Measurements from ENCODE around the genes MFRP and OAF.

DNA sequence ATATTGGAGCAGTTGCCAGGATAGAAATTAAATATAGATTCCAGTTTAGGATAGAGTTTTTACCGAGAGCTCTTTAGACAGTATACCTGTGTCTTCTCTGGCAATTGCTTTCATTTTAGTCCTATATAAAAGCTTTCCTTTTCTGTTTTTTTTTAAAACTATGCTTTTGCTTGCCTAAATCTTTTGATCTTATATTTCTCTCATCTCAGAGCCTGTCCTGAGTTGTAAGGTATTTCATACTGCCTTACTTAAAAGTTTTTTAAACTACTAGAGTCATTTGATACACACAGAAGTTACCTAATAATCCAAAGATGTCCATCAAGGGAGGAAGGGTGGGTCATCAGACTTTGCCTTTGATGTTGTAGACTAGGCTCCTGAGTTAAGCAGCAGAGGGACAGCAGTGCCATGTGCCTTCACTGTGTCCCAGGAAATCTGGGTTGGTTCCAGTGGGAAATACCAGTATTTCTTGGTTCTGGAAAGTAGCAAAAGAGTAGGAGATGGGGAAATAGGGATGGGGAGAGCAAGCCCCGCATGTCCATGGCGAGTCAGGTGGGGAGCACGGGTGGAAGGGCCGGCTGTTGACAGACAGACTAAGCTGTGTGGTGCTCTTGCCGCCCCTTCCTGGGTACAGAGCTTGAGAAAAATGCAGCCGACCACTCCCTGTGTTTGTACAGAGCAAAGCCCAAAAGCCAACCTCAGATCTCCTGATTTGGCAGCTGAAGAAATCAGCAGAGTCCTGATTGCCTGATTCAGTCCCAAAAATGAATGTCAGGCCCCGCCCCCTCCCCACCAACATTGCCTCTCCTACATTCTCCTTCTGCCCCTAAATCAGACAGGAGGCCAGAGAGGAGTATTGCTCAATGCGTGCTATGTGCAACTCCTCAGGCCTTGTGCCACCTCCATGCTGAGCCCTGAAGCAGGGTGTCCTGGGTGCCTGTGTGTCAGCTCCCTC is 11.0 kb downstream of the MCAM start:
- RRBS = no CpG with 5 or more reads among the region's 9 CpGs

DNA sequence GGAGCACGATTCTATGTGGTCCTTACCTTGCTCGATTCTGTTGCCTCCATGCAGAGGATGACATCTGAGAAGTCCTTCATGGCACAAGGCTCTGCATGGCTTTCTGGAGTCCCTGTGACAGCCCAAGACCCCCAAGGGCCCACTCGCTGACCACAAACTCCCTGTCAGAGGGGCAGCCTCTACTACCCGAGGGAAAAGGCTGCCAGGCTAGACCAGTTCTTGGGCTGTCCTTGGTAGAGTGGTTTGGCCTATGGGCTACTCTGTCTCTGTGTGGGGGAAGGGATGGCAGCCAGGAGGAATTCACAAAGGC is at the start of gene MFRP:
MFRP (minus strand) TSS at position 272 of the 310 bp plus-strand sequence.
- RRBS = no CpG with 5 or more reads among the region's 4 CpGs

DNA sequence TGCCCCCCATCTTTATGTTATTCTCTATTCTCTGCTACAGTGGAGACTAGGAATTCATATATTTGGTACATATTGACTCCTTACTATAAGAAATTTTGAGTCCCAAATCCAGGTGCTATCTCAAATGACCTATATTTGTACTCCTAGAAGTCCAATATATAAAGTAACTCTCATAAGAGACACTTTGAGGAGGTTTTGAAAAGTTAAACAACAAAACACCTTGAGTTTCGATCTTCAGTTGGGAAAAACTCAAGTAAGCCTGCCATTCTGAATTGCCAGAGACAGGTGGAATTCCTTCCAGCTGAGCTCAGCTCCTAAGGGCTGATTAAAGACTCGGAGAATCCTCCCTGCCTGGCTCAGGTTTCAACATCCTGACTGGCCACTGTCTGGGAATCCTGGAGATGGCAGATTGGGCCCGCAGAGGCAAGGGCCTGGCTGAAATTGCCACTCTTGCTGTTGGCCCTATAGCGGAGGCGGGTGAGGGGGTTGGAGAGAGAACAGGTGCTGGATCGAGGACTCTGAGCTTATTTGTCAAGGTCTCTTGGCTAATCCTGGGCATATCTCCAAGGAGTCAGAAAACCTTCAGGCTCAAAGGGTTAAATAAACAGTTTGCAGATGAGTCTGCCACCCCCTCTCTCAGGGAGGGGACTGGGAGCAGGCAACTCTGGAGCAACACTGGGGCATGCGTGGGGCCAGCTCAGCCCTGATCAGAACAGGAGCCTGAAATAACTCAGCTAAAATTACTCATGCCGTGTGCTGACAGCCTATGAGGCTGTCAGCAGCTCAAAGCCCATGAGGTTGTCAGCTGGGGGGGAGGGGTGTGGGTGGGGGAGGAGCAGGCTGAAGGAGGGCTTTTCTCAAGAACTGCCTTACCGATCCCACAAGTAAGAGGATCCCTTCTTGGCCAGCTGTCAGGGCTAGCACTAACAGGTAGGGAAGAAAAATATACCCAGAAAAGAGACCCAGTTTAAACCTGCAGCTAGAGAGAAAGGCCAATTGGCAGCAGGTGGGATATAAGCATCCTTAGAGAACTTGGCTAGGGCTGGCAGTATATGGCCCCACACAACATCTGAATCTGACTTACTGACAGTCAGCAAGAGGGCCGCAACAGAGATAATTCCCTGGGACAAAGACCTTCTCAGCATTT is 14.7 kb upstream of the MFRP start:
- RRBS = no CpG with 5 or more reads among the region's 10 CpGs

DNA sequence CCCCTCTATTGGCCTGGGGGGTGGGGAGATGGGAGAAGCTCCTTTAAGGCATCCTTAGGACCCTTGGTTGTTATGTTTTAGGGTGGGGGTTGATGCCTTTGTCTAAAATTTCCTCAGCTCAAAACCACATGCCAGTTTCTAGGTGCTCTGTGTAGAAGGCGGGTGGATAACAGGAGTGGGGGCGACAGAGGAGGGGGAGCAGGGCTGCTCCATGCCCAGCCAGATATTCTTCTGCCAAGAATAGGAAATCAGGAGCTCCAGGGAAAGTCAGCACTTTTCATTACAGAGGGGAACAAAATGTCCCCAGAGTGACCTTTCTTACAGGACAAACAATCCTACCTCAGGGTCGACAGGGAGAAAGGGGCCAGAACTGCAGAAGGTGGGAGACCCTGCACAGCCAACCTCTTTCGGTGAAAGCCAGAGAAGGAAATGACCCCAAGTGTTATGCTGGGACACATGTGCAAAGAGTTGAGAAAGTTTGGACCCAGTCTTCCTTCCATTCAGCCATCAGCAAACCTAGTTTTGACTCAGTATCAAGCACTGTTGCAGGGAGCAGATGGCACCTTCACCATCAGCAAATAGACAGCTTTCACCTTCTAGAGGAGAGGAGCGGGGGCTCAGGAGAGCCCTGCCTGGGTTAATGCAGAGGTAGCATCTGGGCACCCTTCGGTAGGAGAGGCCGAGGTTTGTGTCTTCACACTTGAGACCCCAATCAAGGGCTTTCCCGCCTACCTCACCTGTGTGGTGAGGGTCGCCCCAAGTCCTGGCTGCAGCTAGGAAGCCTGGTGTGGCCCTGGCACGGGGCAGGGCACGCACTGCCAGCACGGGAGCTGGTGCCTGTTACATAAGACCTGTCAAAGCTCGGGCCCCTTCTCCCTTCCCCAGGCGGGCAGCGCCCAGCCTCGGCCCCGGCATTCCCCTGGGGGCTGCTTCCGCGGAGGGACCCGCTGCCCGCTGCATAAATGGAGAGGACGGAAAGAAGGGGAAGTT is 16.1 kb upstream of the MFRP start:
- RRBS = no CpG with 5 or more reads among the region's 22 CpGs

GRCh38 chr11:119363332-119364435 is 17.2 kb upstream of the MFRP start:
- RRBS = 33% methylated on average over 43 of the region's 112 CpGs

DNA sequence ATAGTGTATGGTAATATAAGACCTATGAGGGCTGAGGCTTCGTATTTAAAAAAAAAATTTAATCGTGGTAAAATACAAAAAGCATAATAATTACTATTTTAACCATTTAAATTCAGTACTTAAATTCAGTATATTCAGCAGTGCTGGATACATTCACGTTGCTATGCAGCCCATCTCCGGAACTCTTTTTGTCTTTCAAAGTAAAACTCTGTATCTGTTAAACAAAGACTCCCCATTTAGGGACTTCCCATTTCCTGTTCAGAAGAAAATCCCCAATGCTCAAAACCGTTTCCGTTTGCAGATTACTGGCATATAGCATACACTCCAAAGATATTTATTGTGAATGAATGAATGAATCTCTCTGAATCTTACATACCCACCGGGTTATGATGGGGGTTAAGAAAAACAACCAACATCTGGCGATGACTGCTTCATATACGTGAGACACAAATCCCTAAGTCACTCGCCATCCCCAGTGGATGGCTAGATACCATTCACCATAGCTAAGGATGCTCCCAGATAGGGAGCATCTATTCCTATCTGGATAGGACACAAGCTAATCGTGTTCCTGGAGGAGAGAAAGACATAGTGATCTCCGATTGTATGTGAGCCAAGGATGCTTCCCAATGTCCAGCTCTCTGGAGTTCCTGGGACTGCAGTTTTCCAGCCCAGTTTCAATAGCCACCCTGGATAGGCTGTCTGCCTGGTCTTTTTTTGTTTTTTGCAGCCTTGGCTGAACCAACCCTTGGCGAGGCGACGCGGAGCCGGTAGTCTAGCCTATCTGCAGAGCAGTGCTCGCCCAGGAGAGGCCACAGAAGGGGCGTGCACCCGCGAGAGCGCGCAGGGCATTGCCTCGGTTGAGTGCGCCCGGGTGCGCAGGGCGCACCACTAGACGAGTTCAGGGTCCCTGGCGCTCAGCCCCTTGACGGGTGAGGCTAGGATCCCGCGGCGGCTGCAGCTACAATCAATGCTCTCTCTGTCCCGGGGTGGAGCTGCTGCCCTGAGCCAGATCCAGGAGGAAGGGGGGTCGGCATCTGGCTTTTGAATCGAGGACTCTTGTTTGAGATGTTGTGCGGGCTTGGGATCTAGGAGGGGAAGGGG is 1.4 kb downstream of the THY1 start:
- RRBS = 49% methylated on average over 12 of the region's 38 CpGs

- RRBS = no CpG with 5 or more reads among the region's 5 CpGs
These were observed 66.4 kb downstream of the NECTIN1 start for GRCh38 chr11:119662573-119663105.

DNA sequence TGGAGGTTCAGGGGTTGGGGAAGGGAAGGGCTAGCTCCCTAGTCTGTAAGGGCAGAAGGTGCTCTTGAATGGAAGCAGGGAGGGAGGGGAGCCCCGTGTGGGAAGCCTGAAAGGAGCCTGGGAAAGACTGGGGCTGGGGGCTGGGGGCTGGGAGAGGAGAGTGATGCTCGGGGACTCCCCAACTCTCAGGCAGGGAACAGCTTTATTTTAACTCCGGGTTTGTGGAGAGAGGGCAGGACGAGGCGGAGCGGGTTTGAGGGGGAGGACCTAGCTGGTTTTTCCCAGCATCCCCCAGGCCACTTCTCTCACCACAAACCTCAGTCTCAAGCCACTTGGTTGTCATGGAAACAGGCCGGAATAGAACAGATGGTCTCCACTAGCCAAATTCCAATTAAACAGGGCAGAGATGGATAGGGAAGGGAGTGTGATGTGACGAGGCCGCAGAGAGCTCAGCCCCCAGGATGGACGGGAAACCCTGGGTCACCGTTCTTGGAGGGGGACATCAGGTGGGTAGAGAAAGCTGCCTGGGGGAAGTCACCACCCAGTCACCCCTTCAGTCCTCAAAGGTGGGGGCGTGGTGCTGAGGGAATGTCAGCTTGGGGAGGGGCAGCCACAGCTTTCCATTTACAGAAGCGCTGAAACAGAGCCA is 19.4 kb downstream of the NECTIN1 start:
- RRBS = no CpG with 5 or more reads among the region's 13 CpGs

GRCh38 chr11:119713089-119713774 is 15.8 kb downstream of the NECTIN1 start:
- RRBS = no CpG with 5 or more reads among the region's 4 CpGs

GRCh38 chr11:119722016-119722455 is 7.0 kb downstream of the NECTIN1 start:
- RRBS = no CpG with 5 or more reads among the region's 4 CpGs

GRCh38 chr11:119728476-119729074 is 425 bp downstream of the NECTIN1 start:
- RRBS = 2% methylated on average over 46 of the region's 81 CpGs

DNA sequence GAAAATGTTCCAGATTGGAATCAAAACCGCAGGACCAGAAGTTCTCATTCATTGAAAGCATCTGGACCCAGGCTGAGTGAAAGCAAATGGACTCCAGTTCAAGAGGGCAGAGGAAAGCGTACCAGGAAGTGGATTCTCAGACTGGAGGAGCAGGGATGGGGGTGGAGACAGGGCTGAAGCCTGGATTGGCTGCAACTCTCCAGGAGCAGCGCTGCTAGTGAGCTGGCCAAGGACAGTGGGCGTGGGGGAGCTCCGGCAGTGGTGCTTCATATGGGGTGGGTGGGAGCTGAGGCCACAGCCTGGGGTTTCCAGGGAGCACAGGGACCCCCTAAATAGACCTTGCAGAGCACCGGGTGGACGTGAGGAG is 103.6 kb upstream of the NECTIN1 start:
- RRBS = 56% methylated on average over 2 of the region's 7 CpGs

DNA sequence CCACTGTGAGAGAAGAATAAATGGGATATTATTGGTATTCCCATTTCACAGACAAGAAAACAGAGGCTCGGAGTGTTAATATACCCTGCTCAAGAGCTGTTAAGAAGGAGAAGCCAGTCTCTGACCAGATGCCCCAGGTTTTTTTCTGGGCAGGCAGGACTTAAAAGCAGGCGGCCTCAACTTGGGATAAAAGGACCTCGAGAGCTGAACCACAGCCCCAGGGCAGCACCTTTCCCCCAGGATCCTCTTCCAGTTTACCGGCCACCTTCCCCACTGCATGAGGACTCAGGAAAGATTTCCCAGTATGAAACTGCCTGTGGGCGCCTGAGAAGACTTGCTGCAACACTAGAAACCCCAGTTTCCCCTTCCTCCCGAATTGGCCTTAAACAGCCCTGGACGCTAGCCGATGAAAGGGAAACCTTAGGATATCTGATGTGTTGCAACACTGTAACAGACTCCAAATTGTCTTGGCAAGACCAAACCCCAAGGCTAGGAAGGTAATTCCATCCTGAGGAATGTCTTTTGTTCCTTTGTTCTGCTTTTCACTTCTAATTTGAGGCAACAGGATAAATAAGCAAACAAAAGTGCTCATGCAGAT is 173.6 kb downstream of the TRIM29 start:
- RRBS = no CpG with 5 or more reads among the region's 8 CpGs

- RRBS = no CpG with 5 or more reads among the region's 6 CpGs
These were observed 143.4 kb downstream of the TRIM29 start for GRCh38 chr11:119994633-119994883.

DNA sequence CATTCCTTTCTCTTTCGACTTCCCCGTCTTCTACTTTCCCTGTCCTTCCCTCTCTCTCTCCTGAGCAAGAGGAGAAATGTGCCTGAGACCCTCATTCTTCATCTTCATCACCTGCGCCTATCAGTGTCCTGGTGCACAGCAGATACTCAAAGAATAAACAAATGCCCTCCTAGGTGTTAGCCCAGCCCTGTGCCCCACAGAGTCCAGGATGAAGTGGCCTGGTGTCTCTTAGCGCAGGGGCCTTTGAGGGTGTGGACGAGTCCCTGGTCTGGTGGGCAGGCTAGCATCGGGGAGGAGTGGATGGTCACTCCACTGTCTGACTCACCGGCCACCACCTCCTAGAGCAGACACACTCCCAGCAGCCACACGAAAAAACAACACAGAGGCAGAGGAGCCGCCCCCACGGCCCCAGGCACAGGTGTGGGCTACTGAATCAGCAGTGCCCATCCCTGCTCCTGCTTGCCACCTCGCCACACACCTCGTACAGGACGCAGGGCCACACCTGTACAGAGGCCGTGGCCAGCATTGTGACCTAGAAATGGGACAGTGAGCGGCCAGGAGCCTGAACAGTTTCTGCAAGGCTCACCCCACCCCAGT is 14.1 kb downstream of the TRIM29 start:
- RRBS = no CpG with 5 or more reads among the region's 15 CpGs

GRCh38 chr11:120137125-120137749 is 676 bp downstream of the TRIM29 start:
- RRBS = no CpG with 5 or more reads among the region's 37 CpGs

DNA sequence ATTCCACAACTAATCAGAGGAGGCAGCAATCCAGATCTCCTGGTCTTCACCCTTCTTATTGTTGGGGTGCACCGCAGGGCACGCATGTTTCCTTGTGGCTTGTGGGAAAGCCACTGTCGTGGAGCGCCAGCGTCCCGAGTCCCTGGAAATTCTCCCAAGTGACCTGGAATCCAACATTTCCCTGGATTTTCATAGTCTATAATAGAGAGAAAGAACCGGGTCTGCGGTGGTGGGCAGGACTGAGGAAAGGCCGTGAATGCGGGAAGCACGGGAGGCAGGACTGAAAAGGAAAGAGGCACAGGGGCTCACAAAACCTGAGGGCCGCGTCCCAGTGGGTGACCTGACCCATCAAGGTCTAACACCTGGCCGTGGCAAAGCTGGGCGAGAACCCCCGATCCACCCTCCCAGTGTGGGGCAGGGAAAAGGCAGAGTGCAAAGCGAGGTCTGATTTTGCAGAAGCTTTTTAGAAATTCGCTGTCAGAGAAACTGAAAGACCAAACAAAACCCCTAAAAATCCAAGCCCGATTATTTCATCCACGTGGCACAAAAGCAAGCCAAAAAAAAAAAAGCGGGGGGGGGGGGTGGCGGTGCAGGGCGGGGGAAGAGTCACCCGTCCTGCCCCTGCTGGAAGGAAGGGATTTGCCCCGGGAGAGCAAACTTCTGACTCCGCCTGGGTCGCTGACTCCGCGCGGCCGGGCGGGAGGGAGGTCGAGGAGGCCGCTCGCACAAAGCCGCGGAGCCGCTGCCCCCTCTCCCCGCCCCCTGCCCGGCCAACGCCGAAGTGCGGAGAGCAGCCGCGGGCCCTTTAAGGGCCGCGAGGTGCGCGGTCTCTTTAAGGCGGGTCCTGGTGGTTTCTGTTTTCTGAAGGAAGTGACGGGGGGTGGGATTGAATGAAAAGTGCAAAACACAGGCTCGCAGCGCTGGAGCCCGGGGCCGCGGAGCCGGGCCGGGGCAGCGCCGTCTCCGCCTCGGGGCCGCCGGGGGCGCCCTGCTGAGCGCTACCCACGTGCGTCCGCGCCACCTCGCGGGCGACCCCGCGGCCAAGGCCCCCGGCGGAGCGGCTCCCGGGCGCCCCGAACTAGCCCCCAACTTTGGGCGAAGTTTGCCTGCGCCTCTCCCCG is at the start of gene OAF:
OAF (plus strand) TSS at position 920 of the 1,121 bp plus-strand sequence.
- RRBS = 1% methylated on average over 32 of the region's 84 CpGs

GRCh38 chr11:120212598-120213209 is 1.9 kb downstream of the OAF start:
- RRBS = no CpG with 5 or more reads among the region's 9 CpGs

DNA sequence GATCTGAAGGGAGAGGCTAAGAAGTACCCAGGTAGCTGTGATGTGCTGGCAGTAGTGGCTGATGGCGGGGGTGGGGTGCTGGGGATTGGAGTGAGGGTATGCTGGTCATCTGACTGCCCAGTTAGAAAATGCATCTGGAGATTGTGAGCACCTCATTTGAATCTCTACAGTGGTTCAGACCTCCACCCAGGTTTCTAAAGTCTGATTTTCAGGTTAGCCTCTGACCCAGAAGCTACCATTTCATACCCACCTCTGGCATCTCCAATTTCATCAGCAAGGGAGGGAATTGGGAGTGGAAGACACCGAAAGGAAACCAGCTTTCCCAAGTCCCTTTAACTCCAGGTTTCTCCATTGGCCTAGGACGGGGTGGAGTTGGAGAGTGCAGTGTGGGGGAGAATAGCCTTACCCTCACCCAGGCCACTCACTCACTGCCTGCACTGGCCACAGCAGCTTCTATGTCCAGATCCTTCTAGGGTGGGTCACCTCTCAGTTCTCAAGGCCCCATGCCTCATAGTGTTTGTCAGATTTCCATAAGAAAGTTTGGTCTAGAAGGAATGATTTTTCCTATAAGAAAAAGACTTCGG is 2.5 kb downstream of the OAF start:
- RRBS = no CpG with 5 or more reads among the region's 4 CpGs

GRCh38 chr11:120220398-120221116 is 9.7 kb downstream of the OAF start:
- RRBS = 98% methylated on average over 3 of the region's 9 CpGs

All from CMK (cell line).